ENCODE data around the genes CMTM7 and DYNC1LI1.

GRCh38 chr3:31165389-31165663, 270.9 kb upstream of the GADL1 start:
- PRO-cap, 2 experiments = no peak in any of the 2 experiments

- PRO-cap, 2 experiments = peak in 2 of 2 experiments; most common minus-strand start chr3:31532382 (in 2)
Measured at GRCh38 chr3:31532241-31532492, 558 bp upstream of the STT3B start.

- PRO-cap, 2 experiments = no peak in any of the 2 experiments
Measured at GRCh38 chr3:31592806-31593277, 60.1 kb downstream of the STT3B start.

- PRO-cap, 2 experiments = no peak in any of the 2 experiments
Measured at GRCh38 chr3:31617754-31618688, 85.3 kb downstream of the STT3B start.

DNA sequence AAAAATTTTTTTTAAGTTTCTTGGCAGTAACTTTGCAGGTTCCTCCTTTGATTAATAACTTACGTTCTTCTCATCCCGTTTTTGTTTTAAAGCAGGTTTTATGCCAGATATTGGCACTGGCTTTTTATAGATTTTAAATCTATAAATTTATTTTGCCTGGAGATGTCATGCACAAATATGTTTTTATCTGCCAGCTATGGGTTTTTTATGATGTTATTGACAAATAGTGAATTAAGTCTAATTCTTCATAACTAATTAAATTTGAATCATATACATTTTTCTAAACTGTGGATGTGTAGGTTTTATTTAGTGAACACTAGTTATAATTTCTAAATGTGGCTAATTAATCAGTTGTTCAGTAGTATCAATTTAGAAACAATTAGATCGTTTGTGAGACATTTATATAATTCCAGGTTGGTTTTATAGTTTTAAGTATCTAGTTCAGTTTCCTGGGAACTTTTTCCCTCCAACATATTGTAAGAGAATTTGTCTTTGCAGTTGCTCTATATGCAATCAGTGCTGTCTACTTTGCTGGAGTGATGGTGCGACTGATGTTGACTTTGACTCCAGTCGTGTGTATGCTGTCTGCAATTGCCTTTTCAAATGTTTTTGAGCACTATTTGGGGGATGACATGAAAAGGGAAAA, 89.0 kb downstream of the STT3B start:
- PRO-cap, 2 experiments = no peak in any of the 2 experiments

- PRO-cap, 2 experiments = no peak in any of the 2 experiments
Measured at GRCh38 chr3:31958786-31959346, 22.2 kb downstream of the OSBPL10 start.

DNA sequence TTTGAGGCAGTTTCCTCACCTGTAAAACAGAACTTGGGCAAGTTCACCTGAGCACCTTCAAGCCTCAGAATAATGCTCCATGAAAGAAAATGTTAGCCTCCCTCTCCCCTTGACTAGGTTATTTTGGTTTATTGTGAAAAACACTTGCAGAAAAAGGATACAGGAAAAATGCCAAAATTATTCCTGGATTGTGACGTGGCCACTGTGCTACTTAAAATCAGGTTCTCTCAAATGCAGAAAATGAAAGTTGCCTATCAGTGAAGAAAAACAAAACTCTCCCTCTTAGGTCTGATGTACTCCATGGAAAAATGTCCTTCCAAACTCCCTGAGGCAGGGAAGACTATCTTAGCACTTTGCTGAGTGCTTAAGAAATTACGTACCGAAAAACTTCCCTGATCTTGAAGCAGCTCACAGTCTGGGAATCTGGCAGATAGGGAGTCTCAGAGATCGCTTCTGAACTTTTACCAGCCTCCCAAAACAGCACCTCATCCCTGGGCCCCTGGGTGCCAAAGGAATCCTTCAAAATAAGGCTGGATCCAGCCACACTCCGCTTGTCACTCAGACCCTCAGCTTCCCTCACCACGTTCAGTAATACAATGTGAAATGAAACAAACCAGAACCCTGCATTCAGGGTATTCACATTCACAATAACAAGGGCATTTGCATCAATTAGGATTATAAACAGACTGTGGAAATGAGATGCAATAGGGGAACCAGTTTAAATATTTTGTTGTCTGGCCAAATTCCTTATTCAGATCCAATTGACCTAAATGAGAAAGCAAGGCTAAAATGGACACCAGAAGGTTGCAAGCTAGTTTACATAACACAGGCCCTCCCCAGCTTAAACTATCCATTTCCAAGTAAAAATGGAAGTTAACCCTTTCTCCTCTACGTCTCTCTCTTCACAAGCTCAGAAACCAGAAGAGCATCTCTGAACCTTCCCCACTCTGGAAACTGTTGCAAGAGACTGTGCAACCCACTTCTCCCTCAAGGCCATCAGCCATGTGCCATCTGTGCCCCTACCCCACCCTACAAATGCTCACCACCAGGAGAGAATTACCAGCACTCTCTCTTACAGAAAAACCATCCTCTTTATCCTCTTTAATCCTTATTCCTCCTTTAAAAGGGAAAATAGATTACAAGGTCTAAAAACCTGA, 20.9 kb downstream of the OSBPL10 start:
- PRO-cap, 2 experiments = no peak in any of the 2 experiments

DNA sequence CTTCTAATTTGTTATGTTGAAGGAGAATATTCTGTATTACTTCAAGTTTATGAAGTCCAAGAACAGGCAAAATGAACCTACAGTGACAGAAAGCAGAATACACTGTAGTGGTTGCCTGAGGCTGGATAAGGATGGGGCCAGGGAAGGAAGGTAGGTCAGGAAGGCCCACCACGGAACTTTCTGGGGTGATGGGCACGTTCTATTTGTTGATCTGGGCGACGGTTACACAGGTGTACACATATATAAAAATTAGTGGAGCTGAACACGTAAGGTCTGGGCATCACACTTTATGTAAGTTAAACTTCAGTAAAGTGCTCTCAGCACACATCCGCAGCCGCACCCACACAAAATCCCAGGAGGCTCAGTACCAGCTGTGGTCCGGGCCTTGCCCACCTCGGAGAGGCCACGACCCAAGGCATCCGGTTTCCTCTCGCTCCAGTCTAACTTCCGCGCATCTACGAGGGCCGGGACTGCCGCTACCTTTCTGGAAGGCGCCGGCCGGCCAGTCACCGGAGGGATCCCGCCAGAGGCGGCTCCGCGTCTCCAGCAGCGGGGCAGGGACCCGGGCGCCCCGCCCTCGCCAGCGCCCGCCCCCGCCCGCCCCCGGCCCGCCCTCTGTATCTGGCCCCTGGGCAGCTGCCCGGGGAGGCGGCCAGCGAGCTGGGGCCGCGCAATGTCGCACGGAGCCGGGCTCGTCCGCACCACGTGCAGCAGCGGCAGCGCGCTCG, at the start of gene CMTM7:
Gene CMTM7, plus strand, starts transcription at position 620 of the 728 bp plus-strand sequence.
- PRO-cap, 2 experiments = peak in 2 of 2 experiments; most common plus-strand start position 646 of the sequence (in 2); most common minus-strand start position 472 of the sequence (in 1)

DNA sequence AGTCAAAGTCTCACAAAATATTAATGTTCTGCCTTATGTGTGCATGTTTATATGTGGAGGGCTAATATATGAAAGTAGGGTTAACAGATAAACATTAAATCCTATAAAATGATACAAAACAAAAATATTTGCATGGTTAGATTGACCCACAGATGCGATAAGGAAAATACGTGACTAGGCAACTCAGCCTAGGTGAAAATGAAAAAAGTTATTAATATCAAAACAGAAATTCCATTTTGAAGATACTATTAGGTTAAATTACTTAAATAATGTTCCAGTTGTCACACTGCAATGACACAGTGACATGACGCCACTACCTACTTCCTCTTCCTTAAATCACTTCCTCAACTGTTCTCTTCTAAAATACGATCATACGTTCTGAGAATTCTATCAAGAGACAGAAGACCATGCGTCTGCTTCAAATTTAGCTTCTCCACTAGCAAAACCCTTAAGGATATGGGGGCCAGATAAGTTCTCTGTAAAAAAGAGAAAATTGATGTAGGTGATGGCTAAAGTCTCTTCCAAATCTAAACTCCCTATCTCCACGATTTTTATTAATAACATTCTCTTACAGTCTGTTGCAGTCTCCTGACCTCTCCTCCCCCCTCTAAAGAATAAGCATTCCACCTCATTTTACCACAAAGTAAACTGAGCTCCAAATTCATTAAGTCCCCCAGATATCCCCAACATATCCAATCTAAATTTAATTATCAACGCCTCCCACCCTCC, 18.2 kb downstream of the CMTM6 start:
- PRO-cap, 2 experiments = peak in 1 of 2 experiments; most common plus-strand start position 390 of the sequence (in 1)

DNA sequence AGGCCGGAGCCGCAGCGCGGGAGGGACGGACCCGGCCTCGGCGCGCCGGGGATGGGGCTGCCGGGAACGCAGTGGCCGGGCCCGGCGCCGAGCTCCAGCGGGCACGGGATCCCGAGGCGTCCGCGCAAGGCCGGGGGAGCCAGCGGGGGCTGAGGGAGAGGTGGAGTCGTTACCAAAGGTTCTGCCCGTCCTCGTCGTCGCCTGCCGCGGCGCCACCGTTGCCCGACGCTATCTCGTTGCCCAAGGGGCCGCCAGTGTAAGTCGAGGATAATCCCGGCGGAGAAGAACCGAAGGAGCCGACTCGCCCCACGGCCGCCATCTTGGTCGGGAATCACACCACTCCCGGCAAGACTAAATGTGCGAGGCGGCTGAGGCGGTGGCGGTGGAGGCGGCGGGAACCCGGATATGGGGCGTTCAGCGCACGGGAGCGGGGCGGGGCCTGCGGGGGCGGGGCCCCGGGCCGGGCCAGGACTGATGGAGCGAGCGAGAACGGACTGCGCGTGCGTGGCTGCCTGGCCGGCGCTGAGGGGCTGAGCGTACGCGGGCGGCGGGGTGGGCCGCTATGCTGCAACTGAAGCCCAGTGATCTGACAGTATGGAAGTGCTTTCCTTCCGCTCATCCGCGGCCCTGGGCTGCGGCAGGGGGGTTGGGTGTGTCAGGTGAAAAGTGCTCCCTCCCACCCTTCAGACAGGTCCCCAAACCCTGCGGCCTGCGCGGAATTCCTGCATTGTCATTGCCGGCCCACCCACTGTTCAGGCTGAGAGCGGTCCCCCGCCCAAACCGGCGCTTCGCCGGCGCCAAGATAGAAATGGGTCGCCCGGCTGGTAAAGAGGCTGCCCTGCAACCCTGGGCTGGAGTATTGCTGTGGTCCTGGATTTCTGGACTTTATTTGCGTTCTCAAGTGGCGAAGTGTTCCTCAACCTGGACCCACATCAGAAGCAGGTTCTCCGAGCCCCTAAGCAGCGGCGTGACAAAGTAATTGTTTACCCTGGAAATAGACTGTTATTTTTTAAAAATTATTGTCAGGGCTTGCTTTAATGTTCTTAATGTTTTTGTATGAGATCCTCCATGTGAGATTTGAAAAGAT, at the start of gene DYNC1LI1:
Gene DYNC1LI1, minus strand, starts transcription at position 407 of the 1,087 bp plus-strand sequence.
- PRO-cap, 2 experiments = peak in 2 of 2 experiments; most common plus-strand start position 570 of the sequence (in 1); most common minus-strand start position 407 of the sequence (in 2)

- PRO-cap, 2 experiments = no peak in any of the 2 experiments
Measured at GRCh38 chr3:32684004-32684524, 924 bp upstream of the CNOT10 start.

GRCh38 chr3:32868791-32869080, 50.9 kb downstream of the TRIM71 start:
- PRO-cap, 2 experiments = no peak in any of the 2 experiments

GRCh38 chr3:32902834-32903405, 48.5 kb upstream of the CCR4 start:
- PRO-cap, 2 experiments = no peak in any of the 2 experiments

GRCh38 chr3:32918024-32918469, 33.4 kb upstream of the CCR4 start:
- PRO-cap, 2 experiments = no peak in any of the 2 experiments

DNA sequence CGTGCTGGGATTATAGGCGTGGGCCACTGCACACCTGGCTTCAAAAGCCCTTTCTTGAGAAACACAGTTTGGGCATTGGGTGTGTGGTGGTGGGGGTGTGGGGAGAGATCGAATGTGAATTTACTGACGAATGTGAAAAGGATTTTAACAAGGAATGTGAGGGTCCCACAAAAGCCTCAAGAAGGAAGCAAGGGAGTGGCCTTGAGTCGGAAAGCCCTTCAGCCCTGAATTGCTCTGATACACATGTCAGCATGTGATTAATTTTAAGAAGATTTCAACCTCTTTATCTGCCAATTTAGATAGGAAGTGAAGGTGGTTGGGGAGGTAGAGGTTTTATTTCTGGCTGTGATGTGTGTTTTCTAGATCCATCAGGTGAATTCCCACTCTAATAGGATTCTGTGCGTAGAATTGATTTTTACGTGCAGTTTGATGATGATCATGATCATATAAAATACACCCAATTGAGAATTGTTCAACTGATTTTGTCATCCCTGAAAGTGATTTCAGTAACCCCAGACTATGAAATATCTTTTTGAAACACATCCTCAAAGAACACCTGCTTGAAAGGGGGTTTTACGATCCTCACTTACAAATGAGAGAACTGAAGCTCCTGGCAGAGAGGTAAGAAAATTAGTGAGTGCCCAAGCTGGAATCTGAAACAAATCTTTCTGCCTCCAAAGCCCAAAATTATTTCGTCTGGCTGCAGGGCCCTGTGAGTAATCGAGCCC, 1.2 kb downstream of the CCR4 start:
- PRO-cap, 2 experiments = no peak in any of the 2 experiments

DNA sequence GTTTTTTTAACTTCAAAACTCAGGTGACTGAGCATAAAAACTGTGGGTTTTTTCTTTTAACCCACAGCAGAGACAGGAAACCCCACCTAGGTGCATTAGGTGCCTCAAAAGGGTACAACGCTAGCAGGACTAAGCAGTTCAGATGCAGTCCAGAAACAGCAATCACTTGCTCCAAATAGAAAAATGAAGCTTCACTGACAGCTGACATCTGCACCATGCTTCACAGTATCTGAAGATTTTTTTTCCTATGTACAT, 52.2 kb downstream of the GLB1 start:
- PRO-cap, 2 experiments = peak in 1 of 2 experiments; most common plus-strand start position 136 of the sequence (in 1)

GRCh38 chr3:33055150-33055519, 41.8 kb downstream of the GLB1 start:
- PRO-cap, 2 experiments = no peak in any of the 2 experiments

GRCh38 chr3:33128721-33129040, 14.9 kb downstream of the CRTAP start:
- PRO-cap, 2 experiments = no peak in any of the 2 experiments

DNA sequence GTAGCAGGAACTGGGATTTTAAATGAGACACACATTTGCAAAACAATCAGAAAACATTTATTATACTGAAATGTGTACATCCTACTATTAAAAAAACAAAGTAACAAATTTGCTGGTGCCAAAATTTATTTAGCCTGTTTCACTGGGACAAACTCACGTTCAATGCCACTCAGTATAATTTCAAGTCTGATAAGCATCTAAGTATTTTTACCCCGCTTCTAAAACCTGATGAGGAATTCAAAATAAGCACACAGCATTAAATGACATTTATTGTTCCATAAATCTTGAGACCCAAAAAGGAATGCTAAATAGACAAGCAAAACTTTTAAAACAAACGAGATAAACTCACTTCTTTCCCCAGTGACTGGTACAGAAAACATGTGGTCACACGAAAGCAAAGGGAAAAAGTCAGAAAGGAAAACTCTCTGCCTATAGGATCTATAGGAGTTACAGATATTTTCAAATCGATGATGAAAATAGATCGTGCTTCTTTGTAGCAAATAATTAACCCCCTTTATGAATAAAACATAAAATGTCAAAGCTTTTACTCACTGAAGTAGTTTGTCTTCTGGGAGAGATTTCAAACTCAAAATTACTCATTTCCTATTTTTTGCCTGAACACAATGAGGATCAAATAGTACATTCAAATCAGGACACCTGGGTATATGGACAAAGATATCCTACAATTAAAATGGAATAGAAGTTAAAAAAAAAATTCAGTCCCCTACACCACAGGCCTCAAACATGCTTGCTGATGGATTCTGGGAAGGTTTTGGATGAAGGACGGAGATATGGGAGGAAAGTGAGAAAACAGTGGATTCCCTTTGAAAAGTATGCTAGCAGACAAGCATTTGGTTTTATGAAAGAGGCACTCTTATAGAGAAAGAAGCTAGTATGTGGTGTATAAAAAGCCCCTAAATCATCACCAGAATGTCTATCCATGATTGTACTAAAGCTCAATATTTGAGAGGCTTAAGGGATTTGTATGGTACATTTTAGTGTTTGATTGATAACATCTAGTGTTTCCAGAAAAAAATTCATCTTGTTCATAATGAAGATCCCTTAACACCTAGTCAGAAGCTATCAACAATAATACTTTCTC, 51.6 kb downstream of the UBP1 start:
- PRO-cap, 2 experiments = no peak in any of the 2 experiments

- PRO-cap, 2 experiments = no peak in any of the 2 experiments
Measured at GRCh38 chr3:33396853-33397639, 43.2 kb downstream of the UBP1 start.